GM12891 (cell line): ENCODE results near the gene EMC6.

GRCh38 chr17:2530911-2531834 lies 19.5 kb upstream of the METTL16 start:
- RRBS: no CpG with 5 or more reads among the region's 17 CpGs

- RRBS: 96% methylated on average over 7 of the region's 75 CpGs
Observed at GRCh38 chr17:2691346-2692173, 20.0 kb downstream of the CLUH start.

GRCh38 chr17:2692174-2693173 lies 19.1 kb downstream of the CLUH start:
- RRBS: 89% methylated on average over 4 of the region's 62 CpGs

DNA sequence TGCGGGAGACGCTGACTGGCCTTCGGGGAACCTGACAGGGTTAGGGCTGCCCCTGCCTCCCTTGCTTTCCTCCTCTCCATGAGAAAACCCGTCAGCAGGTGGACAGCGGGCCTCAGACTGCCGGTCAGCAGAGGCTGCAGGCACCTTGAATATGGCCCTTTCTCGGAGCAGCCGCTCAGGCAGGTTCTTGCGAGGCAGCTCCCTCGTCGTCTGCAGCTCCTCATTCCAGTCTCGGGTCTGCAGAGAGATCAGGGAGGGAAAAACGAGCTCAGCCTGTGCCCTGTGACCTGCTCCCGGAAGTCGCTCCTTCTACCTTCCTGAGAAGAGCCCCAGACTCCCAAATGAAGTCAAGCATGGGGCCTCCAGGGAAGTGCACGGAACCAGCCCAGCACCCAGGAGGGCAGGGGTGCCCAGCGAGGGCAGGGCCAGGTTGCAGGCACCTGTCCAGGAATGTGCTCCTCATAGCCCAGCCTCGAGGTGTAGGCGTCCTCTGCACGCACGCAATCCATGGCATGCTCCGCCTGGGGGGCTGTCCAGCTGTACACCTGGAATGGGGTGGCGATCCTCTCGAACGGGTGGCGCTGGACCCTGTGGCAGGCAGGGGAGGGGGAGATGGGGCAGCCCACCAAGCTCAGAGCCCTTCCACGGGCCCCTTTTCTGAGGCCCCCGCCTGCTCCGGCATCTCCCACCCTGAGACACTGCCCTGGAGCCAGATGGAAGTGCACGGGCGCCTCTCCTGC lies 11.2 kb downstream of the CLUH start:
- RRBS: no CpG with 5 or more reads among the region's 31 CpGs

DNA sequence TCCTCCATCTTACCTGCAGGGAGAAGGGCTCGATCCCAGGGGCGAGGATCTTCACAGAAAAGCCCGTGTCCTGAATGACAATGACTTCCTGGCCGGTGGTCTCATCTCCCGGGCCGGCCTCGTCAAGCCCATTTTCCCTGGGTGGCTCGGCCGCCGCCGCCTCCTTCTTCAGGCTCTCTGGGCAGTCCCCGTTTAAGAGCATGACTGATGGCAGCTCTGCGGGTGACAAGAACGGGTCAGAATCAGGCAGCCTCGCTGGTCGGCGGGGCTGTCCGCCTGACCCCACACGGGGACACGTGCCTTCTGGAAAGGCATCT lies 7.3 kb downstream of the CLUH start:
- RRBS: no CpG with 5 or more reads among the region's 20 CpGs

GRCh38 chr17:2907031-2907679 lies 110.9 kb downstream of the RAP1GAP2 start:
- RRBS: no CpG with 5 or more reads among the region's 13 CpGs

DNA sequence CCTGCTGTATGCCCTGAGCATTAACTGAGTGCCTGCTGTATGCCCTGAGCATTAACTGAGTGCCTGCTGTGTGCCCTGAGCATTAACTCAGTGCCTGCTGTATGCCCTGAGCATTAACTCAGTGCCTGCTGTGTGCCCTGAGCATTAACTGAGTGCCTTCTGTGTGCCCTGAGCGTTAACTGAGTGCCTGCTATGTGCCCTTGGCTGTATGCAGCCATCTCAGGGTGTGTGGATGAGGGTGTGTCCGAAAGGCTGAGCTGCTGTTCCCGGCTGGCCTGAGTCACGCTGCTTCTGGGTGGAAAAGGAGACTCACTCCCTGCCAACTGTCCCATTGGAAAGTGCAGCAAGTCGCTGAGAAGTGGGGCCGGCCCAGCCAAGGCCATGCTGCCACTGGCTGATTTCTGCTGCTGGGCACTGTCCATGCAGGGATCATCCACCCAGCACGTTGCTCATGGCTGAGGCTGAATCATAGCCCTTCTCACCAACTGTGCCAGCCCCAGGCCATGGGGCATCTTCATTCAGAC lies 113.8 kb downstream of the OR1D5 start:
- RRBS: no CpG with 5 or more reads among the region's 7 CpGs

DNA sequence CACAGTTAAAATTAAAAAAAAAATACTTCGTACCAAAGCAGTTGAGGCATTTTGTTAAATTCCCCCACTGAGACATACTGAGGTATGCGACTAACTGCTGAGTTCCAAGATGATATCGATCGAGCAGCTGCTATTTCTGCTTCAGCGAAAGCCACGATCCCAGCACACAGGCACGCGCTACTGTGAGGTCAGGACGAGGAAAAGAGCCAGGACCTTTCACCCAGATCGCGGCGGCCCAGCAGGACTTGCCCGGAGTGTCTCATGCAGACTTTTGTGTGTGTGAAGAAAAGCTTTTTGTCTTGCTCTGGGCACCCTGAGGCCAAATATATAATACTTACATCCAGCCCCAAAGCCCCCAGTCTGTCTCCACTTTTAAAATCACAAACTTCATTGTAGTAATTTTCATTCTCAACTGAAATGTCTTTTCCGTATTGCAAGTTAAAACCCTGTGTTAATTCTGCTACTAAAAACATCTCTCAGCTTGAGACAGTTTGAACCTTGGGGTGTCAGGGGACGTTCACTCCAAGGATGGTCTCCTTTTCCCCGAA lies 37.1 kb downstream of the ASPA start:
- RRBS: no CpG with 5 or more reads among the region's 16 CpGs

- RRBS: 65% methylated on average over 3 of the region's 16 CpGs
Observed at GRCh38 chr17:3528823-3529491, 28.7 kb downstream of the TRPV3 start.

GRCh38 chr17:3665090-3665665 lies 3.2 kb downstream of the TAX1BP3 start:
- RRBS: no CpG with 5 or more reads among the region's 14 CpGs

GRCh38 chr17:3668712-3669828 lies at the start of gene EMC6:
Gene EMC6 (plus strand): TSS chr17:3668812.
- RRBS: 1% methylated on average over 43 of the region's 91 CpGs

DNA sequence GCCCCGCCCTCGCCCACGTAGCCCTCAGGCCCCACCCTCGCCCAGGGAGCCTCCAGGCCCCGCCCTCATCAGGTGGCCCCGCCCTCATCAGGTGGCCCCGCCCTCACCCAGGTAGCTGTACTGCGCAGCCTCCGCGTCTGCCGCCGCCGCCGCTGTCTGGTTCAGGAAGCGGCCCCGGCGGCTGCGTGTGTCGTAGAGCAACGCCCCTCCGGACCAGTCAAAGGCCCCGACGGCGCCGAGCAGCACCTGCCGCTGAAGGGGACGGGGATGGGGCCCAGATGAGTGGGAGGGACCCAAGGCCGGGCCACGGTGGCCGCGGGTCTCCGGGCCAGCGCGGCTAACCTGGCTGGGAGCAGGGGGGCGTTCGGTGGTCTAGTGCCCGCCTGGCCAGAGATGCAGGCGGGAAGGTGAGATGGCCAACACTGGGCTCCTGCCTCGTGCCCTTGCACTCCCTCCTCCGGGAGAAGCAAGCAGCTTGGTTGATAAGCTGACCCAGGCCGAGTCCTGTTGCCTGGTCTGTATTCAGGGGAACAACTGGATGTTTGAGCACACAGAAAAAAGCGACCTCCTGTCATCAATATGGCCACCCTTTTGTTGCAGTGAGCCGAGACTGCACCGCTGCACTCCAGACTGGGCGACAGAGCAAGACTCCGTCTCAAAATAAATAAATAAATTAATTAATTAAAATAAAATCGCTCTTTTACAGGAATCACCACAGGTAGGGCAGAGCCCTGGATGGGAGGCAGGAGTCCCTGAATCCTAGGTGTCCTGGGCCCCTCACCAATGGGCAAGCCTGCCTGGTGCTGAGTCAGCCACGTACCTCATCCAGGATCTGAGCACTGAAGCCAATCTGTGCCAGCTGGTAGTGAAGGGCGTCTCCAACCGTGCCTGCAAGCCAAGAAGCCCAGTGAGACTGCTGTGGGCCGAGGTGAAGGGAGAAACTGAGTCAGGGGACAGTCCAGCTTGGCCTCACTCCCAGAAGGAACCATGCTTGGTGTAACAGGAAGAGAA lies 31.6 kb downstream of the HASPIN start:
- RRBS: 21% methylated on average over 6 of the region's 51 CpGs

GRCh38 chr17:3763160-3763741 lies 37.7 kb downstream of the ITGAE start:
- RRBS: no CpG with 5 or more reads among the region's 9 CpGs

GRCh38 chr17:3798401-3799210 lies 2.4 kb downstream of the ITGAE start:
- RRBS: no CpG with 5 or more reads among the region's 12 CpGs

DNA sequence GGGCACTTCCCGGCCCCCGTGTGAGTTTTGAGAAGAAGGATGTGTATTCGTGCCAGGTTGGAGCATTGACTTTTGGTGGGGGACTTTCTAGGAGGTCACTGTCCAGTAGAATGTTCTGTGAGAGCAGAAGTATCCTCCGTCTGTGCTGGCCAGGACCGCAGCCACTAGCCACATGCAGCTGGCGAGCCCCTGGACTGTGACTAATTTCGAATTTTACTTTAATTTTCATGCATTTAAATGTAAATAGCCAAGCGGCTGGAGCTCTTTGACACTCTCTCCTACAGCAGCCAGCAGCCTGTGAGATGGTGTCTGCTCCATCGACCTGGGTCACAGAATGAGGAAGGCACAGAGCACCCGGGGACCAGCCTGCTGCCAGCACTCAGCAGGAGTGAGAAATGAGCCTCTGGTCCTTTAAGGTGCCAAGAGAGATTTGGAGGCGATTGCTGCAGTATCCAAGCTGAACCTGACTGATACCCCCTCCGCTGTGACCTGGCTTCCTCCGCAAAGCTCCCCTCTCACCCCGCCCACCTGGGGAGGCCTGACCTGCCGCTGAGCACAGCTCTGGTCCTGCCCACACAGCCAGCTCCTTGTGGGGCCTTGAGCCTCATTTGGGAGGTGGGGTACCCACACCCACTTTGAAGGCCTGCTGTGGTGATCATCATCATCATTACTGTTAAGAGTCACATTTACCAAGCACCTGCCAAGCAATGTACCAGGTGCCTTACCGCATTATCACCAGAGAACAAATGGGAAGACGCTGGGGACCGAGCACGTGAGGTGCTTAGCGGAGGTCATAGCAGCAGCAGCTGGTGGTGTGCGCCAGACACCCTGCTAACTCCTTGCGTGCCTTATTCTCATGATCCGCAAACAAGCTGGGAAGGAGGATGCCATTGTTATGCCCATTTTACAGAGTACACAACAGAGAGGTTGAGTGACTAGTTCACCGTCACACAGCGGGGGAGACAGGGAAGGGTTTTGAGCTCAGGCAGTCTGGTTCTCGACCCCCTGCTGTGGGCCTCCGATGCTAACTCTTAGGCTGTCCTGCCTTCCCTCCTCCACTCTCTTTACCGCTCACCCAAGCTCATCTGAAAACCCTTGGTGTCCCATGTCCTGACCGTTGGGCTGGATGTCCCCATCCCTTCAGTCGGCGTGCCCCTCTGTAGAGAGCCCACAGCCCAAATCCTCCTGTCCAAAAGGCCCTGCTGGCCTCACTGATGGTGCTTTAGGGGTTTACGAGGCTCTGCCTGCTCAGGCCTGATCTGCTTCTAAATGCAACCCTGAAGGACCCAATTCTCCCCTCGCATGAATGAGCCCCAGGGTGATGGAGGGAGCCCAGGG lies 7.4 kb downstream of the ATP2A3 start:
- RRBS: no CpG with 5 or more reads among the region's 33 CpGs

DNA sequence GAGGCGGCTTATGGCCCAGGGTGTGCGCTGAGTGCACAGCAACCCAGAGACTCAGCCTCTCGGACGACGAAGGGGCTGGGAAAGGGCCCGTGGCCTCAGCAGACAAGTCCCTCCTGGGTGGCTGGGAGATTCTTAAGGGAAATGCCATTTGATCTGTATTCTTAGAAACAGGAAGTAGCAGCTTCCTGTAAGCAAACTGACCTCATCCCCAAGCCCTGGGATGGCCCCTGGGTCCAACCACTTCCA lies 19.8 kb upstream of the ATP2A3 start:
- RRBS: no CpG with 5 or more reads among the region's 6 CpGs

GRCh38 chr17:4009102-4009905 lies 45.1 kb upstream of the ATP2A3 start:
- RRBS: 94% methylated on average over 5 of the region's 22 CpGs

GRCh38 chr17:4062075-4062775 lies 80.6 kb downstream of the ZZEF1 start:
- RRBS: no CpG with 5 or more reads among the region's 3 CpGs

DNA sequence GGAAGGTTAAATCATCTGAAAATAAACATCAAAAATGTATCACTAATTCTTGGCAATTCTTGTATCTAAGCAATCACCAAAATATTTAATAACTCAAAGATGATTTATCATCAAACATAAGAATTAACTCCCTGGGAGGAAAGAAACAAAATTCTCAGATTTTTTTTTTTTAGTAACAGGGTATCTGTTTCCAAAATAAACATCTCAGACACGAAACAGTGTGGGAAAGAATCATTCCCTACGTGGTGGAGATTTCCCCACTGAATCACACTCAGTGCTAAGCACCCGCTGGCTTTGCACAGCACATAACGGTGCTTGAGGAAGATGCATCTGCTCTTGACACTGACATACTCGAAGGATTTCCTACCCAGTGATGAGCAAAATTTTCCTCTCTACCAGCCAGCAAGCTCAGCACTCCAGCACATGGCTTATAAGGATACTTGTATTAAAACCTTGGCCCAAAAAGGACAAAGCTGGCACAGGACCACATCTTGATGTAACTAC lies 59.2 kb downstream of the ANKFY1 start:
- RRBS: no CpG with 5 or more reads among the region's 5 CpGs

DNA sequence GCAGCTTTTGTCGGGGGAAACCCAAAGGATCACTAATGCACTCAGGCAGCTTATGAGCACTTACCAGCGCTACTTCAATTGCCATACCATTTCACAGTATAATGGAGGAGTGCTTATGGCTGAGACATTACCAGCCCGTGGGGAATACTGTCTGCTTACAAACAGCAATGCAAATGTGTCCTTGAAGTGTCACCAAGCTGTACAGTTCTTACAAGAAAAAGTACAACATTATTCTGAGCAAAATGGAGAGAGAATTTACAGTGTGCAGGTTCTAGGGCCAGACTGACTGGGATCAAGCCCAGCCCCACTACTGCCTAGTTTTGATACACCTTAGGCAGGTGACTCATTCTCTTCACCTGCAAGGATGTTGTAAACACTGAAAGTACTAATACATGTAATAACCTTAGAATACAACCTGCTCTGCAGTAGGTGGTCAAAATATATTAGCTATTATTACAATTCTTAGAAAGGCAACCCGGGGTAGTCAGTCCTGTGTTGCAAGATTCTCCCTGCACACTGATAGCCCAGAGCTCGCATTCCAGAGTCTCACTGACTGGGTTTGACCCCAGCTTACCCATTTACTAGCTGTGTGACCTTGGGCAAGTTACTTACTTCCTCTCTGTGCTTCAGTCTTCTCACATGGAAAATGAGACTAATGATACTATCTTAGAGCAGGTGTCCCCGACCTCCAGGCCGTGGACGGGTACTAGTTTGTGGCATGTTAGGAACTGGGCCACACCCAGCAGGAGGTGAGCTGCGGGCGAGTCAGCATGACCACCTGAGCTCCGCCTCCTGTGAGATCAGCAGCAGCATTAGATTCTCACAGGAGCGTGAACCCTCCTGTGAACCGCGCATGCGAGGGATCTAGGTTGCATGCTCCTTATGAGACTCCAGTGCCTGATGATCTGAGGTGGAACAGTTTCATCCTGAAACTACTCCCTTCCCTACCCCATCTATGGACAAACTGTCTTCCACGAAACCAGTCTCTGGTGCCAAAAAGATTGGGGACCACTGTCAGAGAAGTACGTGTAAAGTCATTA lies 16.0 kb downstream of the ANKFY1 start:
- RRBS: no CpG with 5 or more reads among the region's 17 CpGs